Mammary microvascular endothelial cell (primary cell): ENCODE measurements around a stretch of chr11.

DNA sequence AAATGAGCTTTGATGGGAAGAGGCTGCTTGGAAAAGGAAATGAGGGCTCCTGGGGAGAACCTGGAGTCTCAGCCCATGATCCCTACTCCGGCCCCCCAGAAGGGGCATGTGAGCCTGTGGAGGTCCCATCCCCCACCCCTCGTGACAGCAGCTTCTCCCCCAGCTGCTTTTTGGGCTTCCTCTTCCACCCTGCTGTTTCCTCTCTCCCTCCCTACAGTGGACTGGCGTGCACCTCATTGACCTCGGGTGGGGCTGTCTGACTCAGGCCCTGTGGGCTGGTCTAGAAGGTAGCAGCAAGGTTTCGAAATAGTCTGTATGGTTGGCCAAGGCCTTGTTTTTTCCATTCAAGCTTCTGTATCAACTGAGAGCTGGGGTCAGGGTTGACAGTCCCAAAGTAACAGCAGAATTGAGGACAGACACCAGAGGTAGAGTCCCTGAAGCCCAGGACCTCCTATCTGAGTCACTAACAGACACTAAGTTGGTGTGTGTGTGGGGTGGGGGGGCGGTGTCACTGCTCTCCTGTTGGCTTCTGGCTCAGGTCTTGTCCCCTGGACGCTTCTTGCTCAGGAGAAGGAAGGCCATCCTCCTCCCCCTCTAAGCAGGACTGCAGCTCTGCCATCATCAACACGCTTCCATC, 7.7 kb downstream of the SLC37A2 start:
- RAMPAGE, long total RNA, result no peak

DNA sequence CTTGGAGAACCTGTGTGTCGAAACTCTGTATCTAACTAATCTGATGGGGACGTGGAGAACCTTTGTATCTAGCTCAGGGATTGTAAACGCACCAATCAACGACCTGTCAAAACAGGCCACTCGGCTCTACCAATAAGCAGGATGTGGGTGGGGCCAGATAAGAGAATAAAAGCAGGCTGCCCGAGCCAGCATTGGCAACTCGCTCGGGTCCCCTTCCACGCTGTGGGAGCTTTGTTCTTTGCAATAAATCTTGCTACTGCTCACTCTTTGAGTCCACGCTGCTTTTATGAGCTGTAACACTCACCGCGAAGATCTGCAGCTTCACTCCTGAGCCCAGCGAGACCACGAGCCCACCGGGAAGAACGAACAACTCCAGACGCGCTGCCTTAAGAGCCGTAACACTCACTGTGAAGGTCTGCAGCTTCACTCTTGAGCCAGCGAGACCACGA, 21.1 kb downstream of the TMEM218 start:
- RAMPAGE, long total RNA, result no peak

GRCh38 chr11:125214612-125215357, 50.2 kb downstream of the PKNOX2 start:
- RAMPAGE, long total RNA, result no peak

DNA sequence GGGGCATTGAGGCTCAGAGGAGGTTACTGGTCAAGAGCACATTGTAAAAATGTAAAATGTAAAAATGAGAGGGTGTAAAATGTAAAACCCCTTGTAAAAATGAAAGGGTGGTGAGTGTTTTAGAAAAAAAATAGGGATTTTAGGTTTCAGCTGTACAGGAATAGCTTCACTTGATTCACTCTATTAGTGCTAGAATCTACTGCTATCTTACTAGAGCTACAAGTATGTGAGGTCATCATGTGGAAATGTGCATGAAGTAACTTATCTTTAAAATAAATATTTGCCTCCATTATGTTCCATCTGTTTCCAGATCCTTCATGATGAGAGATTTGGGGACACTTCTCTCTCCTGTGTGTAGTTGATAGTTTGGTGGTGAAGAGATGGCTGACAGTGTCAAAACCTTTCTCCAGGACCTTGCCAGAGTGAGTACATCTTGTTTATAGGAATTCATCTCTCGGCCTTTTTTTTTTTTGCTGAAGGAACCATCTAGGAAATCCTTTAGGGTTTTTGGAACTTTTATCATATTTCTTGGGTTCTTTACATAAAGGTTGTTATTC, 2.9 kb downstream of the EI24 start:
- RAMPAGE, long total RNA, result no peak

DNA sequence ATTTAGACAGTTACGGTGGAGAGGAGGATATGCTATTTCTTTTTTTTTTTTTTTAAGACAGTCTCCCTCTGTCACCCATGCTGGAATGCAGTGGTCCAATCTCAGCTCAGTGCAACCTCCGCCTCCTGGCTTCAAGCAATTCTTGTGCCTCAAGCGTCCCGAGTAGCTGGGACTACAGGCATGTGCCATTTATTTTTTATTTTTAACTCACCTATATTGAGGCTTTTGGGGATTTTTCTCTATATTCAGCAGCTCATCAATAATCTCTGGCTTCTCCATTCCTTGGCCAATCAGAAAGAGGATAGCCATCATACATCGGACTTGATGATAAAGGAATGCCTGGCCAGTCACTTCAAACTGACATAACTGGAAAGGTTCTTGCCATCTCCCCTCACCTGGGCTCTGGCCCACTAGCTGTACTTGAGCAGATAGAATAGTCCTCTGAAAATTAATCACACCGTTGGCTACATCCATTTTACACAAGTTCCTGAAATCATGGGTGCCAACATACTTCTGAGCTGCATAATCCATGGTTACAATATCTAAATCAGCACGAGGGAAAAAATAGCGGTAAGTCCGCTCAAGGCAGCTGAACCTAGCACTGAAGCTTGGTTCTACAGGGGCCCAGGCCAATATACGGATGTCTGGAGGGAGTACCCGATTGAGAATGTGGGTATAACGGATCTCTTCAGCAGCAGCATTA, 7.7 kb downstream of the HYLS1 start:
- RAMPAGE, long total RNA, result no peak

DNA sequence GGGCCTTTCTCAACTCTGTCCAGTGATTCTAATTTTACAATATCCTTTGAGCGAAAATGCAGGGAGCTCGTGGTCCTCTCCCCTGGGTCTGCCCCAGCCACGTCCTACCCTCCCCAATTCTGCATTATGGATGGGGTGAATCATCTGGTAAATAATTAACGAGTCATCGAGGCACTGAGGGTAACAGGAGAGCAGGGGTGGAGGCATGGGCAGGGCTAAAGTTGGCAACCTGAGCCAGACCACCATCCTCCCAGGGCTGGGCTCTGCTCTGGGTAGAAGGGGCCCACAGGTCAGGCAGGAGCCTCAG, 169 bp upstream of the VSIG10L2 start:
- RAMPAGE, long total RNA, result no peak

DNA sequence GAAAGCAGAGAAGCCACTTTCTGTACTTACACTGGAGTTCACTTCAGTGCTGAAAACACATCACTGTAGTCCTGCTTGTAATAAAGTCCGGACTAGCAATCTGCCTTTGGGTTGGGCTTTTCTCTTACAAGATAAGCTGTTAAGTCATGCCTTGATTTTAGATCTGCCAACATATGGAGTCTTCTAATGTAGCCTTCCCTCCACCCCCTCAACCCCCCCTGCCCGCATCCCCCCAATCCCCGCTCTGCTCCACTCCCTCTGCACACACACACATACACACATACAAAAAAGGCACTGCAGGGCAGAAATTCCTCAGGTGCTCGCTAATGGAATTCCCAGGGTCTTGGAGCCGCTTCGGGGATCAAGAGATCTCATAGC, 3.4 kb downstream of the CDON start:
- RAMPAGE, long total RNA, result no peak

DNA sequence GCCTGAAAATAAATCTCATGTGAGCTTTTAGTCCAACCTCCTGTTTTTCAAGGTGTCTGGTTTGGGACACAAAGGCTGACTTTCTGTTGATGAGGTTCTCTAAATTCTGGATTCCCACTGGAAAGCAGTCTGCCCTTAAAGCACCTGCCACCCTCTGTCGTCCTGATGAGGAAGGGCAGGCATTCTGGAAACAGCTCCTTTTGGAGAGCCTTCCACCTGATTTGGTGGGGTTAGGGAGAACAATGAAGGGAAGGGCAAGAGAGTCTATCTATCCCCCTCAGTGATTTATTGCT, 1.1 kb downstream of the CDON start:
- RAMPAGE, long total RNA, result no peak

GRCh38 chr11:126063122-126063916, 653 bp upstream of the CDON start:
- RAMPAGE, long total RNA, result no peak

DNA sequence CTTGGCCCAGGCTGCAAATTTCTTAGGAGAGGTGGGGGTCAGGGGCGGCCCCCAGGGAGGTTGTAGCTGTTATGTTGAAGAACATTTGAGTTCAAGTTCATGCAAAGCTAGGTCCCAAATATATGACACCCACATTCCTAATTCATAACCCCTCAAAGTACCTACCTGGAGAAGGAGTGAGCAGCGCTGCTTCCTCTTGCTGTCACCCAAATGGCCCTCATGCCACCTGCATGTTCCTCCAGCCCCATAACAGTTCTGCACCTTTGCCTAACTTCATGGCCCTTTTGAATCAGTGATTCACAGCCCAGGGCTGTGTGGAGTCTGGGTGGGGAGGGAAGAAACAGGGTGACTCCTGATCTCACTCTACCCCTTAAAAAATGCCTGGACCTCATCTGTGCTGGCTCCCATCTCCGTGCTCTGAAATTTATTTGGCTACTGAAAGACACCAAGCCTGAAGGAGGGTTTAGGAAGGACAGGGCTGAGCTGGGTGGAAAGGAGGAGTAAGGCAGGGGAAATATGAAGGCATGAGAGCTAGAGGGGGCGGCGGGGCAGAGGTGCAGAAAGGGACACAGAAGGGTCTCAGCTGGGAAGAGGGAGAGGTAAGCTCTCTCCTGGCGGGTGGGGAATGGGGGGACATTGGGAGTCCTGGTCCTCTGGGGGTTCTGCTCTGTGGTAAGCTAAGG, 71.4 kb downstream of the RPUSD4 start:
- RAMPAGE, long total RNA, result no peak

DNA sequence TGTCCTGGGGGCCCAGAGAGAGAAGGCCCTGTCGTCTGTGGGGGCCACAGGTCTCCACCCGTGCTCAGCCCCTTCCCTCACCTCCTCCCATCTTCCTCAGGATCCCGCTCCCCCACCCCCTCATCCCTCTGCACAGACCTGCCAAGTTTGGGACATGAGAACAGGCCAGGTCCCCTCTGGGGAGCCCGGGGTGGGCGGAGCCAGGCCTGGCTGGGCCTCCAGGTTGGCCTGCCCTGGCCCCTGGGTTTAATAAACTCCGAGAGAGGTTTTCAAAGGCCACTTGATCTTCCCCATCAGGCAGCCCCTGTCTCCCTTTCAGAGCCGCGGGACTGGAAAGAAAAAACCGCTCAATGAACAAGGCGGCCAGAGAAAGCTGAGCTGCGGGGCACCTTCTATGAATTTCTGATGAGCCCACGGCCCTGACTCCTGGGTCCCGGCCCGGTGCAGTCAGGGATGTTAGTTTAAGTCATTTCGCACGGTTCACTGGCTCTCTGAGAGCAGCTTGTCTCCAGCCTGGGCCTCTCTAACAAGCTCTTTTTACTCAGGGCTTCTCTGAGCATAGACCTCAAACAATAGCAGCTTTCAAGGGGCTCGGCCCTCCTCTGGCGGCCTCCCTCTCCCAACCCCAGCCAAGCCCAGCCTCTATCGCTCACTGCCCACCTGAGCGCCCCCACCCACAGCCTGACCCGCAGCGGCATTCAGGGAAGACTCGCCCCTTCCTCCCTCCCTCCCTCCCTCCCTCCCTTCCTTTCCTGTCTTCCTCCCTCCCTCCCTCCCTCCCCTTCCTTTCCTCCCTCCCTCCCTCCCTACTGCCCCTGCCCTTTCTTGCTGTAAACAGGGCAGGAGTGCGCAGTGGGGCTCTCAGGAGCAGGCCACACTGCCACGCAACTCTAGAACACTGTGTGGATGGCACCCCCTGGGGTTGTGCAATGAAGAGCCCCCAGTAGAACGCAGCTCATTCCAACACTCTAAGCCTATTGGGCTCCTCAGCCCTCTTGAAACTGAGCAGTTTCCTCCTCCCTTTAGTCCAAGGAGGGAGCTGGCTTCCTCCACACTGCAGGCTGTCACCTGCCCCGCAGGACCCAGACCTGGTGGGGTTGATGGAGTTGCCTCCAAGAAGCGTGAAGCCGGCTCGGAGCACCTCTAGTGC, 64.6 kb downstream of the RPUSD4 start:
- RAMPAGE, long total RNA, result no peak

- RAMPAGE, long total RNA, result no peak
Observed at GRCh38 chr11:126202864-126203700, 8.4 kb downstream of the RPUSD4 start.

GRCh38 chr11:126266912-126267459, 1.7 kb downstream of the SRPRA start:
- RAMPAGE, long total RNA, result no peak

GRCh38 chr11:126277204-126277803, 5.6 kb upstream of the TIRAP start:
- RAMPAGE, long total RNA, result no peak

GRCh38 chr11:126282698-126282968, 260 bp upstream of the TIRAP start:
- RAMPAGE, long total RNA, result no peak

DNA sequence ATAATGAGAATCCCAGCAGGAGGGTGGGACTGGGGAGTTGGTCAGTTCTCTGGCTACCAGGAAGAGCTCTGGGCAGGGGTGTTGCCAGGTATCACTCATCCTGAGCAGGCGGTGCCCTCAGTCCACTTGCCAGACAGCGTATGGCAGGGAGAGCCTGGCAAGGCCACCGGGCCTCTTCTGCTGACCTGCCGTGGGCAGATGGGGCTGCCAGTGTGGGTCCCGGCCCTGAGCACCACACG, 22.2 kb downstream of the DCPS start:
- RAMPAGE, long total RNA, result no peak

- RAMPAGE, long total RNA, result no peak
Observed at GRCh38 chr11:126358119-126358768, 2.8 kb downstream of the ST3GAL4 start.

- RAMPAGE, long total RNA, result no peak
Observed at GRCh38 chr11:126474927-126475503, 119.5 kb downstream of the ST3GAL4 start.

- RAMPAGE, long total RNA, result no peak
Observed at GRCh38 chr11:127362828-127363395, 362.3 kb upstream of the KIRREL3 start.

DNA sequence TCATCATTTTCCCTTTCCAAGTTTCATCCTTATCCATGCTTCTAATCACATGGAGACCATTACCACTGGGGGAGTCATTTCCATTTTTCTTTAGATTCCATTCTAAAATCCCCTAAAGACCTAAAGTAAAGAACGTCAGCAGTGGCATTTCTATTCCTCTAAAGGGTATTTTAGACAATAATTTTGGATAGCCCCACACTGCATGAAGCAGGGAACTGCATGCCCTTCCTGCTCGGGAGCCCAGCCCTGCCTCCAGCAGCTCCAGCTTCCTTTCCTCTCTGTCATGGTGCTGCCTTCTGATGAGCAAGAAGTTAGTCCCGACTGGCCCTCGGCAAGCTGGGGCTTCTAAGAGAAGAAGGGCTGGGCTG, 296.5 kb downstream of the ETS1 start:
- RAMPAGE, long total RNA, result no peak